Esophagus squamous epithelium (tissue), 4 donors: ENCODE measurements around the genes SDHAF3 and CPSF4.

DNA sequence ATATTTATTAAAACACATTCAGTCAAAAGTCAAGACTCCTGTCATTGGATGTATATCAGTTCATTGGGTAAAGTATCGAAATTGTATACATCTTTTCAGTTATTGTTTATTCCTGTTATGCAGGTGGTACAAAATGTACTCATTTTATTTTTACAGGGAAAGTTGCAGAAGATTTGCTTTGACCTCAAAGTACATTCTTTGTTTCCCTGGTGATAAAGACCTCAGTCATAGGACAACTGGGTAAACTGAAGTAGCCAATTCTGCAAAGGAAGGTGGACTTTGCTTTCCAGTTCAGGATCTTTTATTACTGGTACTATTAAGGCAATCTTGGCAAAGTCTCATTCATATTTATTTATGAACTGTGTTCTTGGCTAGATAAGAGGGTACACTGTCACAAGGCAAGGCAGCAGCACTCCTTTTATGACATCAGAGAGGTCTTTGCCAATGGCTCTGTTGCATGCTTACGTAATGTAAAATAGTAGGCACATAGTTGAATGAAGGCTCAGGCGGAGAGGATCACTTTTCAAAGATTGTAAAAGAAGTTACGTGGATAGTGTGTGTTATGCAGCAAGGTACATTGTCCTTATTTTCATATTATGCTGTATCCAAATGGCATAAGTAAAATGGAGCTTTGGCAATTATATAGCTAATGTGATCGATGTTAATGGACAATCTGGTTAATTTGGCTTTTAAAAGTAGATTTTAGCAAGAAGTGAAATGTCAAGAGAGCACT is 63.7 kb upstream of the PDK4 start:
- PRO-cap, result no peak
- RAMPAGE, long total RNA, 4 experiments, result no peak in any of the 4 experiments

DNA sequence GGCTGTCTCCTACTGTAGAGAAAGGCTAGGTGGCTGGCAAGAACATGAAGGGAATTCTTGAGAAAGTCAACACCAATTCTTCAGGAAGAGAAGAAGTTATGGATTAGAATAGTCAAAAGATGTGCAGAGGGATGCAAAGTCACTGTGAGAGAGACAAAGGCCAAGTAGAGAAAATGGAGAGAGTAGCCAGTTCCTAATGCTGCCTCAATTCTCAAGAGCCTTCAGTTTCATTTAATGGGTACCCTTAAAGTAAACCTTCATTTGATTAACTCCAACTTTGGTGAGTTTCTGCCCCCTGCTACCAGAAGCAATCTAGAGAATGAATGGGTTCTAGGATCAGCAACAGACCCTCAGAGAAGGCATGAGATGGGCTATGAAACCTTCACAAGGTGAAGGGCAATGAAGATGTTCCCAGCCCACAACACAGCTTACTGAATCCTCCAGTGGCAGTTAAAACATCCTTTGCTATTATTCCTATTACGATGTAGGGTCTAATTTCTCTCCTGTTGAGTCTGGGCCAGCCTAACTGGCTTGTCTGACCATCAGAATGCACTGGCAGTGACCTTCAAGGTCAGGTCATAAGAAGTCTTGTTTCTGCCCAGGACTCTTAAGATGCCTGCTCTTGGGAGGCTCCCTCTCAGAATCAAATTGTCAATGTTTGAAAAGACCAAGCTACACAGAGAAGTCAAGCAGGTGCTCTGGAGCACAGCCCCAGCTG is 159.1 kb downstream of the SLC25A13 start:
- PRO-cap, result no peak
- RAMPAGE, long total RNA, 4 experiments, result no peak in any of the 4 experiments

DNA sequence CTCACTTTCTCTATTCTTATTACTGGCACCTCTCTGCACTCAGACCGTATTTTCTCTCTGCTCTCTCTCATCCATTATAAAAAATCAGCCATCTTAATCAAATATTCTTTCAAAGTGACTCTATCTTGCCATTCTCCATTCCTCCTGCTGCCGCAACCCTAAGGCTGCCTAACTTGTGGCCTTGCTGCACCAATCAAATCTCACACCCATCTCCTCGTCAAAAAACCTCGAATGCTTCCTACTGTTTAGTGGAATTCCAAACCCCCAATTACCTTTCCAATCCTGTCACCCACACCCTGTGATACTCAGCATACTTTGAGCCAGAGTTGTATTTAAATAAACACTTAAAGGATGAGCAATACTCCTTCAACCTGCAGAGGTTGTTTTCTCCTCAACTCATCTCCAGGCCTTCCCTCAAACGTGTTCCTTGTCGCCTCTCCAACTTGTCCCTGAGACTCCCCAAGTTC is 36.8 kb downstream of the SLC25A13 start:
- PRO-cap, result no peak
- RAMPAGE, long total RNA, 4 experiments, result no peak in any of the 4 experiments

DNA sequence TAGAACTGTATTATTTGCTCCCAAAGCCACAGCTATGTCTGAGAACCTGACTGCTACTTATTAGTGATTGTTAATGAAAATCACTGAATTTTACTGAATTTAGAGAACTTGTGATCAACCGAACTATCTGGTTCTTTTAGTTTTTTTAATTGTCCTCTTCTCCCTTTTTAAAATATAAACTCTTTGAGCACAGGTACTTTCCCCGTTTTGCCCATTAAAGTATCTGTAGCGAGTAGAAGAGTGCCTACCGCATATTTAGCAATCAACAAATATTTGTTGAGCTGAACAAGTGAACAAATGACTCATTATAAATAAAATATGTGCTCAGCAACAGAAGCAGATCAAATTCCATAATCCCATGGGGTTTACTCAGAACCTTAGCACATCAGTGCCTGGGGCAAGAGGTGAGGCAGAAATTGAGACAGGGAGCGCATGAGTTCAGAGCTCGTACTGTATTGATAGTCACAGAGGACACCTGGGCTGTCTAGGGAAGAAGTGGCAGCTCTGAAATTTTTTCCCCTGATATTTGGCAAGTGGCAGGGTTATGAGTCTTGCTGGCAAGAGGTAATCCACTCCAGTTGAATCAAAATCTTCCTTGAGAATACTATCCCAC is 161.0 kb downstream of the SEM1 start:
- PRO-cap, result no peak
- RAMPAGE, long total RNA, 4 experiments, result no peak in any of the 4 experiments

- PRO-cap, result no peak
- RAMPAGE, long total RNA, 4 experiments, result no peak in any of the 4 experiments
Measured at GRCh38 chr7:96995932-96996474, 9.3 kb upstream of the DLX6 start.

DNA sequence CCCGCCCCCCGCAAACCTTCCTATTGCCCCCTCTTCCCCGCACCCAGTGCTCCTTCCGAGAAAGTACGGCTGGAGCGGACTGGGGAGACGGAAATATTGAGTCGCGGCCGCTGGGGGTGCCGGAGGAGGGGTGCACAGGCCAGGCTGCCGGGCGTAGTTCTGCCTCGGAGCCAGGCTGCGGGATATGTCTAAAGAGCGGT is 6.0 kb downstream of the DLX5 start:
- PRO-cap, result unidirectional peak, plus-strand start at position 70 of the sequence
- RAMPAGE, long total RNA, 4 experiments, result no peak in any of the 4 experiments

- PRO-cap, result bidirectional peak, plus-strand start at chr7:97117700, minus-strand start at chr7:97117473
- RAMPAGE, long total RNA, 4 experiments, result start-site peak on the plus strand in 4 of 4 experiments, at chr7:97117692-97117753 at its widest, 176 to 651 reads per replicate
Measured at GRCh38 chr7:97117309-97118348, at the start of gene SDHAF3. SDHAF3 (plus strand) TSS chr7:97117698.

DNA sequence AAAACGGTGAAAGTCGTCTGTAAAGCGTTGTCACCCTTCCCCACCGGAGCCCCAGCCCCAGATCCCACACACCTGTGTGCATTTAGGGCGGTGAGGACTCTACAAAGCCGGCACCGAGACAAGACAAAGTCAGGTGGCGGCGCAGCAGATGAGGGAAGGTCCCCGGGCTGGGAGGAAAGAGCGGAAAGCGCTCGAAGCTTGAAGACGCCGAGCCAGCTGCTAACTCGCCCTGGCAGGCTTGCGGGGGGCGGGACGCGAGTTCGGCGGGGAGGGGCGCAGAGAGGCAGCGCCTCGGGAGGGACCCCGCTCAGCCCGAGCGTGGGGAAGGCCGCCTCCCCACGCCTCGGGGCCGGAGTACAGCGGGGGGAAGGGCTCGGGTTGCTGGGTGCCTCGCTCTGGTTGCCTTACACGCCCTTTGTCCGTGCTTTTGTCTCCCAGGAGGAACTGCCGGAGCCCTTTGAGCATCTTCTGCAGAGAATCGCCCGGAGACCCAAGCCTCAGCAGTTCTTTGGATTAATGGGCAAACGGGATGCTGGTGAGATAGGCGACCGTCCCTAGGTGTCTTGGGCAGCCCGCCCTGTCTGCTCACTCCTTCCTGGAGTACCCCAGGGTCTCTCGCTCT is 1.5 kb downstream of the TAC1 start:
- PRO-cap, result no peak
- RAMPAGE, long total RNA, 4 experiments, result no peak in any of the 4 experiments

GRCh38 chr7:98280553-98281099 is 860 bp upstream of the BRI3 start:
- PRO-cap, result bidirectional peak, plus-strand start at chr7:98280913, minus-strand start at chr7:98280817
- RAMPAGE, long total RNA, 4 experiments, result no peak in any of the 4 experiments

DNA sequence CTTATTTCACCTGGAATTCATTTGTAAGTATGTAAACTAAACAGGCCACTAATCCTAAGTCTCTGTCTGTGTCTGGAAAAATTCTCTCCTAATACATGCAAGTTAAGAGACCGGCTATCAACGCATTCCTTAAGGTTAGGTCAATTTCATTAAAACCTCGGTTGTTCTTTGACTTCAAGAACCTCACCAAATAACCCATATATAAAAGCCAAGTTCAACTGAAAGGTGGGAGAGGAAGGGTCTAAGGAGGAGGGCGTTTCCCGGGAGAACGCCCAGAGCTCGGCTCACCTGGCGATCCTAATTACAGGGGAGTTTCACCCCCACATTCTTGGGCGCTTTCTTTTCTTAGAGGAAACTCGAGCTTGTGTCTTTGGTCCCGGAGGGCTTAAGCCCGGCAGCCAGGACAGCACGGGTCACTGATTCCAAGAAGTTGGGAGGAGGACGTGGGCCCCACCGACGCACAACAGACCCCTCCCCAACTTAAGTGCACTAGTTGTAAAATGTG is 1.1 kb downstream of the BAIAP2L1 start:
- PRO-cap, result no peak
- RAMPAGE, long total RNA, 4 experiments, result no peak in any of the 4 experiments

DNA sequence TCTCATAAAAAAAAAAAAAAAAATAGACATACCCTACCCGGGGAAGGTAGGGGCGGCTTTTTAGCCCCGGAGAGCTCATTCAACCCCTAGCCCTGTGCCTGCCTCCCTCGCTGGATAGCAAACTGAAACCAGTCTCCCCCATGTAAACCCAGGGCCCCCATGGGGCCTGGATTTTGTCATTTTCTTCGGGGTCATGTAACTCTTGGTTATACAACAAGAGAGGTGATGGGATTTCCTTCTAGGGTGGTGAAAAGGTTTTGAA is 18.8 kb upstream of the BAIAP2L1 start:
- PRO-cap, result no peak
- RAMPAGE, long total RNA, 4 experiments, result no peak in any of the 4 experiments

- PRO-cap, result no peak
- RAMPAGE, long total RNA, 4 experiments, result no peak in any of the 4 experiments
Measured at GRCh38 chr7:98922332-98922636, 44.0 kb downstream of the TRRAP start.

GRCh38 chr7:99029067-99029824 is 114.7 kb downstream of the SMURF1 start:
- PRO-cap, result no peak
- RAMPAGE, long total RNA, 4 experiments, result no peak in any of the 4 experiments

DNA sequence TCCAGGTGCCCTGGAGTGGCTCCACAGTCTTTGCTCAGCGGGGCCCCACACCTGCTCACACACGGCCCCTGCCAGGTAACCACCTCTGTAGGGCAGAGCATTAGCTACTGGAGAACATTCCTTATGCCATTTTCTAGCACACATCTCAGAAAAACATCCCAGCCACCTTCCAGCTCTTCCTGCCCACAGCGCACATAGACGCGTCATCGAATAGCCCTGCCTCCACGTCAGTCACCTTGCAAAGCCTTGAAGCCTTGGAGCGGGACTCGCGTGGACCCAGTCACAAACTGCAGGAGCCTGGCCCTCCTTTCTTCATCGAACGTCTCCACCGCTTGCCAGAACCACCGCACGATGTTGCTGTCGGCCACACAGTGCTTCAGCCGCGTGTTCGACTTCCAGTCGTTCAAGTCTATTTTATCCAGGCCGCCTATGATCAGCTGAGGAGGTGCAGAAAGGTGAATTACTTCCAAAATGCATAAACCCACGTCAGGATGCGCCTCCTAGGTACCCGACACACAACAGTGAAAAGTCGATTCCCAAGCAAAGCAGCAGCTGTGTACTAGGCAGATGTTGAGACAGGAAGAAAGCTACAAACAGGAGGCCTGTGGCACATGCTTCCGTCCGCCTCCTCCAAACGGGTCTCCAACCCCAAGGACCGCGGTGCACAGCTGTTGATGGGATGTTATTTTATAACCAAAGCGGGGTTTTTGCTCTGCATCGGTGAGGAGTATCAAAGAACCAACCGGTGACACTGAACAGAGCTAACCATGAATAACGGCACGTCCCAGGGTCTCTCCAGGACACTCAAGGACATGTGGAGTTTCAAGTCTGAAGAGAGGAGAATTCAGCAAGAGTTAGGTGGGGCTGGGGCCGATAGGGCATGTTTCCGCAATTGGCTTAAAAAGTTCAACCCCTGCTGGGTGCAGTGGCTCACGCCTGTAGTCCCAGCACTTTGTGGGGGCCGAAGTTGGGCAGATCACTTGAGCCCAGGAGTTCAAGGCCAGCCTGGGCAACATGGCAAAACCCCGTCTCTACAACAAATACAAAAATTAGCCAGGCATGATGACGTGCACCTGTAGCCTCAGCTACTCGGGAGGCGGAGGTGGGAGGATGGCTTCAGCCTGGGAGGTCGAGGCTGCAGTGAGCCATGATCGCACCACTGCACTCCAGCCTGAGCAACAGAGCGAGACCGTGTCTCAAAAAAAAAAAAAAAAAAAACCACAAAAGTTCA is 108.2 kb downstream of the SMURF1 start:
- PRO-cap, result no peak
- RAMPAGE, long total RNA, 4 experiments, result no peak in any of the 4 experiments

- PRO-cap, result no peak
- RAMPAGE, long total RNA, 4 experiments, result no peak in any of the 4 experiments
Measured at GRCh38 chr7:99036773-99037576, 106.9 kb downstream of the SMURF1 start.

- PRO-cap, result no peak
- RAMPAGE, long total RNA, 4 experiments, result no peak in any of the 4 experiments
Measured at GRCh38 chr7:99042338-99042901, 101.5 kb downstream of the SMURF1 start.

GRCh38 chr7:99064359-99065230 is 79.3 kb downstream of the SMURF1 start:
- PRO-cap, result no peak
- RAMPAGE, long total RNA, 4 experiments, result no peak in any of the 4 experiments

DNA sequence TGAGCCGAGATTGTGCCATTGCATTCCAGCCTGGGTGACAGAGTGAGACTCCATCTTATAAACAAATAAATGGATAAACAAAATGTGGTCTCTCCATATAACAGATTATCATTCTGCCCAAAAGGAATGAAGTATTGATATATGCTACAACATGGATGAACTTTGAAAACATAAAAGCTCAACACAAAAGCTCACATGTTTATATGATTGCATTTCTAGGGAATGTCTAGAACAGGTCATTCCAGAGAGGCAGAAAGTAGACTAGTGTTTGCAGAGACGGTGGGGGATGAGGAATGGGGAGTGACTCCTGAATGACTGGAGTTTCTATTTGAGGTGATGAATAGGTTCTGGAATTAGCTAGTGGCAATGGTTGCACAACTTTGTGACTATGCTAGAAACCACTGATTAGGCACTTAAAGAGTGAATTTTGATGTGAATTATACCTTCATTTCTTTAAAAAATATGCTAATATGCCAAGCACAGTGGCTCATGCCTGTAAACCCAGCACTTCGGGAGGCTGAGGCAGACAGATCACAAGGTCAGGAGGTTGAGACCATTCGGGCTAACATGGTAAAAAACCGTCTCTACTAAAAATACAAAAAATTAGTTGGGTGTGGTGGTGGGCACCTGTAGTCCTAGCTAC is 6.9 kb downstream of the KPNA7 start:
- PRO-cap, result unidirectional peak, minus-strand start at position 270 of the sequence
- RAMPAGE, long total RNA, 4 experiments, result no peak in any of the 4 experiments

DNA sequence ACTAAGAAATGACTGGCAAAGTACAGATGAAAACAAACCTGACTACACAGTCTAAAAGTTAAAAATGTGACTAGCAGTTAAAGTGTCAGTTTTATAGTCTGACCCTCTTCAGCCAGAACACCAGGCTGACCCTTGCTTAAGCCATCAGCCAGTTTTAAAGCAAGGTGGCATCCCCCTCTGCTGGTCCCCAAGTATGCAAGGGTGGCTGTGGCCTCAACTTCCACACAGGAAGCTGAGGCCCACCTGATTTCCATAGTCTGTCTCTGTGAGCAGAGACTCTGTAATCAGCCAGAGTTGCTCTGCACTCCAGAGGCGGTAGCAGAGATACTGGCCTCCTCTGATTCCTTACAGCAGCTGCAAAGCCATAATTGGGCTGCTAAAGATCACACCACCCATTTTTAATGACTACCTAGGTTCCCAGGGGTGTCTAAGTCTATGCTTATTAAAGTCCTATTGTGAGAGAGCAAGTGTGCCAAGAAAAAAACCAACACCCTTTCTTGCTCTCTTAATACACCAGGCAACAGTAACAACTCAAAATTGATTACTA is 1.9 kb downstream of the PDAP1 start:
- PRO-cap, result no peak
- RAMPAGE, long total RNA, 4 experiments, result no peak in any of the 4 experiments

- PRO-cap, result bidirectional peak, plus-strand start at chr7:99438946, minus-strand start at chr7:99438797; bidirectional peak, plus-strand start at chr7:99439443, minus-strand start at chr7:99439274
- RAMPAGE, long total RNA, 4 experiments, result start-site peak on the plus strand in 2 of 4 experiments, at chr7:99438941-99438969 at its widest, 44 to 78 reads per replicate; start-site peak on the minus strand in 1 of 4 experiments, at chr7:99438755-99438787 at its widest, 323 reads per replicate
Measured at GRCh38 chr7:99438529-99439752, at the start of gene CPSF4. CPSF4 (plus strand) TSS chr7:99438943.